Neural cell (in vitro differentiated cells): ENCODE results near the genes CCDC74A, NCKAP5 and ACMSD.

DNA sequence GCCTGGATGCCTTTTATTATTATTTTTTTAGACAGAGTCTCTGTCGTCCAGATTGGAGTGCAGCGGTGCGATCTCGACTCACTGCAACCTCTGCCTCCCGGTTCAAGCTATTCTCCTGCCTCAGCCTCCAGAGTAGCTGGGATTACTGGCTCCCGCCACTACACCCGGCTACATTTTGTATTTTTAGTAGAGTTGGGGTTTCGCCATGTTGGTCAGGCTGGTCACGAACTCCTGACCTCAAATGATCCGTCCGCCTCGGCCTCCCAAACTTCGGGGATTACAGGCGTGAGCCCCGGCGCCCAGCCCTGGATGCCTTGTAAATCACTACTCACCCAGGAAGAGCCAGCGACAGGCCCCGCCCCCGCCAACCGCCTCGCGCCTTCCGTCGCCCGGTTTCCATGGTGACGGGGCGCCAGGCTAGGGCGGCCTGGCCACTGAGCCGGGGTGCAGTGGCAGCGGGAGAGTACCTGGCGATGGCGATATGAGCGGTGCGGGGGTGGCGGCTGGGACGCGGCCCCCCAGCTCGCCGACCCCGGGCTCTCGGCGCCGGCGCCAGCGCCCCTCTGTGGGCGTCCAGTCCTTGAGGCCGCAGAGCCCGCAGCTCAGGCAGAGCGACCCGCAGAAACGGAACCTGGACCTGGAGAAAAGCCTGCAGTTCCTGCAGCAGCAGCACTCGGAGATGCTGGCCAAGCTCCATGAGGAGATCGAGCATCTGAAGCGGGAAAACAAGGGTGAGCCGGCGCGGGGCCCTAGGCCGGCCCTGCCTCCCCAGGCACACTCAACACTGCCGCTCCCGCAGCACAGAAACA is at the start of gene CCDC74A:
Gene CCDC74A (plus strand): TSS at position 399 of the 809 bp plus-strand sequence.
- RAMPAGE, long total RNA = no peak

DNA sequence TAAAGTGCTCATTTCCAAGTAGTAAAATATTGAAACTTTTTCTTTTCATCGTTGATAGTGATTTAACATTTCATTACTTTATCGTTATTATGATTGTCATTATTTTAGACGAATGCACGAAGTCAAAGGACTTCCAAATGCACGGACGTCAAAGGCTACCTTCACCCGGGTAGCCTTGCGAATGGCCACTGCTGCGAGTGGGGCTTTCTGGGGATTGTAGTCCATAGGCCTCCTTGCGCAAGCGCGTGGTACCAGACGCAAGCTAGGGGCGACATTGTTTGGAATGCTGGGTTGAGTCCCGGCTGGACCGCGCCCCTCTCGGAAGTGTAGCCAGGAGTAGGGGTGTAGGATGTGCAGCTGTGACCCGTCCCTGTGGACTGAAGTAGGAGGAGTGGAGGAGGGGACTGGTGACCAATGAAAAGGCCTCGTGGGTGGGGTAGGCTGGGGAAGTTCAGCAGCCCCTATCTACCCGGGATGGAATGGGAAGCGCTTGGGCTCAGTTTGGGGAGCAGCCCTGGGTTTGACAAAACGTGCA is 112.0 kb upstream of the GPR39 start:
- RAMPAGE, long total RNA = no peak

DNA sequence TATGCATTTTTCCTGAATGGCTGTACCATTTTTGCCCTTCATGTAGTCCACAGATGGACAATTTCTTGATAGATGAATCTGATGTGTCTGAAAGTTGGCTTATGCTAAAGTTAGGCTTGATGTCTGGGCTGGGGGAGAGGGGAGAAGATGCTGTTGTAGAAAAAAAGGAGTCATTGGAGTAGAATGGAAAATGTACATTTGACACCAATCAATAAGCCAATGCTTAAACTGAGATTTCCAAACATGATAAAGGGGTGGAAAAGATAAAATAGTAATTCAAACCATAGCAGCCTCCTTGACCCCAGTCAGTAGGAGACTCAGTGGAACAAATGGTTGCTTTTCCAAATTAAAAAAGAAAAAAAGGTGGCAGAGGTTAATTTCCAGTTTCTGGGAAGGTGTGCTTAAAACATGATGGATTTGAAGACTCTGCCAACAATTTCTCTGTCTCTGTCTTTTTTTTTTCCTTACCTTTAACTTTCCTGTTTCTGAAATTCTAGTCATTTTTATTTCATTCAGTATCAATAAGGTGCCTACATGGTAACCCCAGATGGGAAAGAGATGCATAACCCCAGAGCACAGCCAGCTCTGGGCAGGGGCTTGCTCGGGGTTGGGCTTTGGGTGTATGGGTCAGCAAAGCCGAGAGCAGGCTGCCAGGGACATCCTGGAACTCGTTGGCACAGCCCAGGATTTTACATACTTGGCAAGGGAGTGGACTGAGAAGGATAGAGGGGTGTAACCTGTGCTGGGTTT is 43.8 kb downstream of the GPR39 start:
- RAMPAGE, long total RNA = no peak

- RAMPAGE, long total RNA = no peak
Measured at GRCh38 chr2:133265165-133266106, 302.8 kb downstream of the NCKAP5 start.

- RAMPAGE, long total RNA = no peak
Measured at GRCh38 chr2:133469671-133470200, 98.5 kb downstream of the NCKAP5 start.

DNA sequence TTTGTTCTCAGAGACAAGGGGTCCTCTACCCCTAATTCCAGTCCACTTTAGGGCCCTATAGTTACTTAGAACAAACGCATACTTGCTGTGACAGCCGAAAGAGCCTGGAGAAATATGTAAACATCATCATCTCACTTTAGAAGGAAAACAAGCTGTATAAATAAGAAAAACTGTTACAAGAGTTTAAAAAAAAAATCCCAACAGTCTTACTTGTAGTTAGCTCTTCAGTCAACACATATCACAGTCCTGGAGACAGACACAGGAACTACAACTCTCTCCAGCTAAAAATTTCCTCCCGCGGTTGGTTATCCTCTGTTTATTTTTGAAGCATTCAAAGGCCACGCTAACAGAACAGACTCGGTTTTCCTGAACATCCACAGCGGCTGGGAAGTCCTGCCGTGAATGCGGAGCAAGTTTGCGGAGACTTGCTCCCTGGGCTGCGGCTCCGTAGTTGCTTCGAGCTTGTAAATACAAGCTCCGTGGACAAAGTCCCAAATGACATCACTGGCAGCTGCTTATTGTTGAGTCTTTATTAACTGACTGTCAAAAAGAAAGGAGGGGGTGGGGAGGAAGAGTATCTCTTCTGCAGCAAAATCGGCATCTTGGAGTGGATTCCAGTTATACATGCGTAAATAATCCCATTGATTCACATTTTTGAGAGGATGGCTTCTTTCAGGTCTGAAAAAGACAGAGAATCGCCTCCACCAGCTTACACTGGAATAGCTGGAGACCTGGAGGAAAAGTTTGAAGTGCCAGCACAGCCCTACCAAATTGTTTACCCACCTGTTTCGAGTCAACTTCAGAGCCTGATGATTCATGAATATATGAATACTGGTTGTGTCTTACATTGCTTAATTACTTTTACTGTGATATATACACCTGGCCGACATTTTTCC is at the start of gene NCKAP5:
Gene NCKAP5 (minus strand): TSS at position 458 of the 896 bp plus-strand sequence.
- RAMPAGE, long total RNA = no peak

DNA sequence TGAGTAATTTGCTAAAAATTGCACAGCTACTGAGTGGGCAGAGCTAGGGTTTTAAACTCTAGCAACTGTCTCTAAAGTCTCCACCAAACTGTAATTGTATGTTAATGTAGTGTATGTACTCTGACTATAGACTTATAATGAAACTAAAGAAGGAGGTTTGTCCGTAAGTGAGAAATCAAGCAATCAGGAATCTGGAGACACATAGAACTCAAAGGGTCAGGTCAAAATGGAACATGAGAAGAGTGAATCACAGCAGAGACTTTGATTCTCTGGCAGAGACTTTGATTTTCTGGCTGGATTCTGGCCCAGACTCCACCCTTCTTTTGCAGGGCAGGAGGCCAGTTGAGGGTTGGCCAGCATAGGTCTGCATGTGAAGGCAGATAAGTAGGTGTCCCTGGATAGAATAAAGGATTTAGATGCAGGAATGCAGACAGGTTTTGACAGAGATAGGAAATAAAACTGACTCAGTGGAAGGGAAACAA is 11.0 kb upstream of the NCKAP5 start:
- RAMPAGE, long total RNA = no peak

GRCh38 chr2:133641311-133642101 is 73.2 kb upstream of the NCKAP5 start:
- RAMPAGE, long total RNA = no peak

- RAMPAGE, long total RNA = no peak
Measured at GRCh38 chr2:134136938-134137935, 116.6 kb upstream of the MGAT5 start.

DNA sequence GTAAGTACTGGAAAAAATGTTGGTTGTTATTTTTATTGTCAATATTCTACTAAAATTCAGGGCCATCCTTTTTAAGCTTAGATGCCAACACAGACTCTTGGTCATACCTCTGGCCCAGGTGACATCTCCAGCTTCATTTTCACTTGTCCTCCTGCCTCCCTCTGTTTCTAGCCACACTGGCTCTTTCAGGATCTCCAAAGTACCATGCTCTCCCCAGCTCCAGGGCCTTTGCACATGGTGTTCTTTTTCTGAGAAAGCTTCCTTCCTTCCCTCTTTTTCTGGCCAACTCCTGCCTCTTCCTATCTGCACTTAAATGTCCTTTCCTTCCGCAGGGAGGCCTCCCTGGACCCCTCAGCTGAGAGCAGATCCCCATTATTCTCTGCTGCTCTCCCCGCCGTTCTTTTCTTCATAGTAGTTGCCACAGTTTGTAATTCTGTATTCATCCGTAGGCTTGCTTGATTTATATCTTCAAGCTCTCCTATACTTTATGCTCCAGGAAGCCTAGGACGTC is 98.2 kb upstream of the MGAT5 start:
- RAMPAGE, long total RNA = no peak

GRCh38 chr2:134171370-134171957 is 82.4 kb upstream of the MGAT5 start:
- RAMPAGE, long total RNA = no peak

GRCh38 chr2:134220449-134220862 is 33.4 kb upstream of the MGAT5 start:
- RAMPAGE, long total RNA = no peak

DNA sequence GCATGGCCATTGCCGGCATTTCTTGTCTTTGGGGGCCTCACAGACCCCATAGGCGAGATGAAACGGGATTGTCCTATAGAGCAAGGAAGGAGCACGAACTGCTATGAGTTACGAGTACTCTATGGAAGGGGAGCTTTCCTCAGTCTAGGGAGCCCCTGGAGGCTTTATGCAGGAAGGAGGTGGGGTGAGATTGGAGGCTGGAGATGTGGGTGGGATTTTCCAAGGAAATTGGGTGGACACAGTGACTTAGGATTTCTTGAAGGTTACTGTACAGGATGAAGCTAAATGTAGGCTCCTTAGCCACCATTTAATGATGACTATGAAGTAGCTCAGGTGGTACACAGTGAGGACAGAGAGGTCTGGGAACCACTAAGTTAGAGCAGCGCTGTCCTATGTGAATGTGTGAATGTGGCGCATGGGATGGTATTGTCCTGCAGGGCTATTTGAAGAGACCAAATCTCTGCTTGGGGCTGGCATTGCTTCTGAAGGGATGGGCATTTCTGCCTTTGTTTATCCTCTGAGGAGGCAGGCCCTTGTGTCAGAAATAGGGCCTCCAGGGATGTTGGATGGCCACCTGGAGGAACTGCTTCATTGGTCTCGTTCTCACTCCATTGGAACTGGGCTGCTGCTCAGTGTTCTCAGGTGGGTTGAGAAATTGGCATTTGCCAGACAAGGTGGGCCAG is 5.4 kb upstream of the MGAT5 start:
- RAMPAGE, long total RNA = no peak

DNA sequence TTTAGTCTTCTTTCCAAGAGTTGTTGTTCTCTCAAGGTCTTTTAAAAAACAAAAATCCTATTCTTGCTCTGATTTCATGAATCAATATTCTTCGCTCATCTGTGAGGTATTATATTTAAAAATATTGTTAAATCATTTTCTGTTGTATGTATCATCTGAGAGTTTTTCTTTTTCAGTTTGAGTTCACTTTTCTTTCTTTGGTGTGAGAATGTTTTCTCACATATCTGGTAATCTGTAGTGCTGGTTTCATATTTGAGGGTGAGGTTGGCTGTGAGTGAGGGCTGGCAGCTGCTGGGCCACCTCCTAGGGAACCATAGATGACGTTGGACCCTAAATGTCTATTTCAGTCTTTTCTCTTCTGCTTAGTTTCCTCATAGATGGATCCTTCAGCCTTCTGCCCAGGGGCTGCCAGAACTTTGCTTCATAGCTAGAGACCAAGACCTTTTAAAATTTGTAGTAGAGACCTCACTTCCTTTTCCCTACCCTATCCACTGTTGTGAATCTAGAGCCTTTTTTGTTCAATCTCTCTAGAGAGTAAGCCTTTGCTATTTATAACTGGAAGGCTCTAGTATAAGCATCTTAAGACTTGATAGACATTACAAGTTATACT is 33.5 kb downstream of the MGAT5 start:
- RAMPAGE, long total RNA = no peak

- RAMPAGE, long total RNA = no peak
Measured at GRCh38 chr2:134290007-134291233, 36.5 kb downstream of the MGAT5 start.

- RAMPAGE, long total RNA = no peak
Measured at GRCh38 chr2:134307260-134307794, 53.5 kb downstream of the MGAT5 start.

DNA sequence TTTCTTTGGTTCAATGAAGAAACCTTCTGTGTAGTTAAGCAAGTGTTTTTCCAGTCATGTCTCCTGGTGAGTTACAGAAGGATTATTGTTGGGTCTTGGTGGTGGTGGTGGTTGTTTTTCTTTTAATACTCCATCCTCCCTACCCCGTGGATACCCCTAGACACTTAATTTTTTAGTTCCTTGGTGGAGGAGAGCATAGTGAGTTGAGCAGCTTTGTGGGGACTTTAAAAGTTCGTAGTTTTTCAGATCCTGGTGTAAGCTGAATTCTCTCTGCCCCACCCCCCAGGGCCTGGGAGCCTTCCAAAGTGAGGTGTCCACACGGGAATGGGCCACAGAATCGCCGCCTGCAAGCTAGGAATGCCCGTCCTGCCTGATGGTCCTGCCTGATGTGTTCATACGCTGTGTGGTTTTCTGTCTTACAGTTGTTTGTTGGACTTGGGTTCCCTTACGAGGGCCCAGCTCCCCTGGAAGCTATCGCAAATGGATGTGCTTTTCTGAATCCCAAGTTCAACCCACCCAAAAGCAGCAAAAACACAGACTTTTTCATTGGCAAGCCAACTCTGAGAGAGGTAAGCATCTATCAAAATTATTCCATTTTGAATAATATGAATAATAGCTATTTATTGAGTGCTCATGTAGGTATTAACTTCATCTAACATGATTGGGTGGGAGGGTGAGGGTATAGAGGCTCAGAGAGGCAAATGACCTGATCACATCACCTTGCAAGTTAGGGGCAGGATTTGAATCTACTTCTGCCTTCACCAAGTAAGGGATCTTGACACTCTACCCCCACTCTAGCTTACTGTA is 158.8 kb downstream of the MGAT5 start:
- RAMPAGE, long total RNA = no peak

DNA sequence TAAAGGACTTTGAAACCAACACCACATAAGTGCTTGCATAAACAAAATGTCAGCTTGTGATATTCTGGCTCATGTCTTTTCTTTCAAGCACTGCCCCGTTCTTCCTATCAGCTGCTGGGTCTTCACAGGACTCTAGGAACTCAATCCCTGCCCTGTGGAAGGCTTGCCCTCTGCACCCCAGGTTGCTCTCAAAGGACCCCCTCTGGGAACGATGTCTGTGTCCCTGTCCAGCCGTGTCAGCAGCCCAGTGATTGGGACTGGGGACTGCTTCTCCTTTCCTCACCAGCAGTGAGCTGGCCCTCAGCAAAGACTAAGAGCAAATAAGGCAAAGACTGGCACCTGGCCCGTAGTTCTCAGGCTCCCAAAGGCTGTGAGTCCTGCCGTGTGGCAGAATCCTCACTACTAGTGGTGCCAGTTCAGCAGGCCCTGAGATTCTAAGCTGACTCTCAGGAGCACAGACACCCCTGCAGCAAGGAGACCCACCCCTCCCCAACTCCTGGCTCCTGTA is 47.9 kb downstream of the TMEM163 start:
- RAMPAGE, long total RNA = no peak

DNA sequence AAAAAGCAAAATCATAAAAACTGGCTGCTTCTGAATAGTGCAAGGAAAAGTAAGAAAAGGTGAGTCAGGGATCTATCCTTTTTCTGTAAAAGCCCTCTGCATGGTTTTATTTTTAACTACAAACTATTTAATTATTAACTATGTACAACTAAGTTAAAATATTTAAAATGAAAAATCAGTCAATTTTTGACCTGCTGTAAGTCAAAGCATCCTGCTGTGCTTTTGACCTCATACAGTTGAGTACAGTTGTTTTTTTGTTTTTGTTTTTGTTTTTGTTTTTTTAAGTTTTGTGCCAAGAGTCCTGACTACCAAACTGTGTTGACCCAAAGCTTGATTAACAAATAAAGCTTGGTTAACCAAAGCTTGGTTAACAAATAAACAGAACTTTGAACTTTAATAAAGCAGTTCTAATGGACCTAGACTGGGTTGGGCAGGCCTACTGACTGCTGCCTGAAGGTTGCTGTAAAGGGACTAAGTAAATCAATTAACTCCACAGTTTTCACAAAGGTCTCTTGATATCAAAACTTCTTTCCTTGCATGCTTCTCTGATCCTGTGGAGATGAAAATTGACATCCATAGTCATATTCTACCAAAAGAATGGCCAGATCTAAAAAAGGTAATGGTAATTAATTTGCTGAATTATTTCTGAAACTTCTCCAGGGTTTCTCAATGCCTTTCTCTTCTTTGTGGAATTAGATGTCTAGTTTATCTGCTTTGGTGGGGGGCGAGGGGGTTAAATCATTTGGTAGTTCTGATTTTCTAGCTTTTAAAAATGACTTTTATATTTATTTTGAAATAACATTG is at the start of gene ACMSD:
Gene ACMSD (plus strand): TSS at position 493 of the 804 bp plus-strand sequence.
- RAMPAGE, long total RNA = no peak

- RAMPAGE, long total RNA = no peak
Measured at GRCh38 chr2:135074047-135074693, 22.1 kb downstream of the RAB3GAP1 start.